Karpas-422 (cell line): ENCODE data around the genes TTC23L, DNAJC21 and LMBRD2.

DNA sequence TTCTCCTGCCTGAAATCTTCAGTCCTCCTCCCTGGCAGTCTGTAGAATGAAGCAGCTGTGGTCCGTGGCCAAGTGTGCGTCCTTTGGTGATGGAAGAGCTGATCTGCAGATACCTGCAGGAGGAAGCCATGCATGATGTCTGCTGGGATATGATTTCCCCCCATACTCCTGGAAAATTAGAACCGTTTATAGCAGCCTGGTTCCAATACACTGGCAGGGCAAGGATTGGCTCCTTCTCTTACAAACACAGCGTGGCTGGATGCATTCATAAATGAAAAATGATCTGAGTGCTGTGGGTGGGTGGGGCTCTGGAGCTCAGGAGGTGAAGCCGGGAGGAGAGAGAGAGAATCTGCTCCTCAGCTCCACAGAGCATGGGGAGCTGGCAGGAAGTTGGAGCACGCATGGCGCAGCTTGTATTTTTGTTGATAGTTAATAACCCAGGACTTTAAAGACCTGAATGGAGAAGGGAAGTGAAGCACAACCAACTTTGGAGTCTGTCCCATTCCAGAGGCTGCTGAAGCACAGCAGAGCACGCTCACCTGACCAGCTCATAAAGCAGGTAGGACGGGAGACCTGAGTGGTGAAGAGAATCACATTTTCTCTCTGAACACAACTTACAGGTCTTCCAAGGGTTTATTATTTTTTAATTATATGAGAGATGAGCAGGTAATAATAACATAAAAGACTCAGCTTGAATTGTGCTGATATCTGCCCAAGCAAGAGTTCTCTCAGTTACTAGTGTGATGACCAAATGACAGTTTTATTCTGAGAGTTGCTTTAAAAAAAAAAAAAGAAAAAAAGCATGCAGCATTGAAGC, 238.1 kb downstream of the GOLPH3 start:
- PRO-cap, result no peak
- RAMPAGE, long total RNA, result no peak

DNA sequence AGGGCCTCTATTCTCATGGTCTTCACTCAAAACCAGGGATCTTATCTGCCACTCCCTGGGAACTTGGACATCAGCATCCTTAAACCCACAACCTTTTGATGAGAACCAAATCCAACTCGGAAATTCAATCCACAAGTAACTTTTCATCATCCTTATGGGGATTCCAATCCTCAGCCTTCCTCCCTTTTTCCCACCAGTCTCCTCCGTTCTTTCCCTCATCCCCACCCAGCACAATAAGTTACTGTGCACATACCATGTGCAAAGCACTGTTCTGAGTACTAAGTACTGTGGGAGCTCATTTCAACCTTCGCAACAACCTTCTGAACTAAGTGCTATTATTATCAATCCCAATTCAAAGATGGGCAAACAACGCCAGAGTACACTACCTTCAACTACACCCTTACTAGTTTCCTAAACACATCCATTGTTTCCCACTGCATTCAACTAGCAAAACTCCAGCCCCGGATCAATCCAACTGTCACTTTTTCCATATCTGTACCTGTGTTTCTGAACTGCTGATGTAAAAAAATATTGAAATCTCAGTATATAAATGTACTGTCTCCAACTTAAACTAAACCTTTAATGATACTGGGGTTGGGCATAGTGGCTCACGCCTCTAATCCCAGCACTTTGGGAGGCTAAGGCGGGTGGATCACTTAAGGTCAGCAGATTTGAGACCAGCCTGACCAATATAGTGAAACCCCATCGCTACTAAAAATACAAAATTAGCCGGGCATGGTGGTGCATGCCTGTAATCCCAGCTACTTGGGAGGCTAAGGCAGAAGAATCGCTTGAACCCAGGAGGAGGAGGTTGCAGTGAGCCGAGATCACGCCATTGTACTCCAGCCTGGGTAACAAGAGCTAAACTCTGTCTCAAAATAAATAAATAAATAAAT, 16.8 kb downstream of the GOLPH3 start:
- PRO-cap, result no peak
- RAMPAGE, long total RNA, result no peak

- PRO-cap, result no peak
- RAMPAGE, long total RNA, result no peak
Observed at GRCh38 chr5:32169238-32170339, 4.5 kb downstream of the GOLPH3 start.

DNA sequence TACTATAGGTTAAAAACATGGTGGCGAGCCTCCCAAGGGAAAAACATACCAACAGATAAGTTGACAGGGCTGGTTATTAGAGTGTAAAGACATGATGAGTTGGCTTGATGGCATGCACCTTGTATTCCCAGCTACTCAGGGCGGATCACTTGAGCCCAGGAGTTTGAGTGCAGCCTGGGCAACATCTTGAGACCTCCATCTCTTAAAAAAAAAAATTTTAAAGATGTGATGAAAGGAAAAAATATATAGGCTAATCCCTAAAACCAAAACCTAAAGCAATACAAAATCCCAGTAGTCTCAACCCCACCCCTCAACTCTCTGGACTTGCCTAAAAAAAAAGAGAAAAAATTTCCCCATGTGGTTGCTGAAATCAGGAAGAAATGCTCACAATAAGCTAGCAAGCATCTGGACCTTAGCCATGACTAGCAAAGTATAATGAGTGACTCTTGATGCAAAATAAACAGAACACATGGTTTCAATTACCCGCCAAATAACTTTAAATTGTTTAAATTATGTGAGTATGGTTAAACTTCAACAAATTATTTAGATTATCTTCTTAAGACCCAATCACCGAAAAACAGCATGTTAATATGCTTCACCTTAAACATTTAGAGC, 3.4 kb downstream of the GOLPH3 start:
- PRO-cap, result no peak
- RAMPAGE, long total RNA, result no peak

DNA sequence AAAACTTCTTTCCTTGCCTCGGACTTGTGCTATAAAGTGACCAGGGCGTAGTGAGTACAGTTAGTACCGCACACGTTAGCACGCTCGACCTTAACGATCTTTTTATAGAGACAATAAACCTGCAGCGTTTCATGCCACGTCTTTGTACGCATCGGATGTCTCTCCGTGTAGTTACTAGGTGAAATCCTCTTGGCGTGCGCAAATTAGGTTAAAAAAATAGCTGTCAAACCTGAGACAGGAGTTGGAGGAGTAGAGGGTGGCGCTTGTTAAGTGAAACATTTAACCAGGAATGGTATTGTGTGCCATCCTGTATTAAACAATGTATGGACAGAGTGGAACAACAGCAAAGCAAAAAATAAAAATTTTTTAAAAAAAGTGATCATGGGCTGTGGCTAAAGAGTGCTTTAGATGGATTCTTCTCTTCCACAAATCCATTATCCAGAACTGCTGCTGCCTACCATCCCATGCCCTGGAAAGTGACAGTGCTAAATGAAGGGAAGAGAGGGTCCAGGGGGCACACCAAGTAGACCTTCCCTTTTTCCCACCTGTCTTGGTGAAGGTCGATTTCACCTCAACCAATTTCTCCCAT, 869 bp upstream of the GOLPH3 start:
- PRO-cap, result no peak
- RAMPAGE, long total RNA, result no peak

GRCh38 chr5:32402269-32402859, 42.2 kb downstream of the ZFR start:
- PRO-cap, result no peak
- RAMPAGE, long total RNA, result no peak

GRCh38 chr5:32431823-32432292, 12.7 kb downstream of the ZFR start:
- PRO-cap, result no peak
- RAMPAGE, long total RNA, result no peak

DNA sequence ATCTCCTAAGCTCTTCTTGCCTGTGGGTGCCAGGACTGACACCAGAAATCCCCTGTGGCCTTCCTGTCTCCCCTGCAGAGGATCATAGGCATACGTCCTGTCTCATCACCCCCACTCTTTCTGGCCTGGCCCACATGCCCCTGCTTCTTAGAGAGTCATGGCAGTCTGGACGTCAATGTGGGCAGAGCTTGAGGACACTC, 67.2 kb upstream of the ZFR start:
- PRO-cap, result no peak
- RAMPAGE, long total RNA, result no peak

- PRO-cap, result no peak
- RAMPAGE, long total RNA, result no peak
Observed at GRCh38 chr5:32585665-32586722, 637 bp downstream of the SUB1 start.

GRCh38 chr5:33291202-33291404, 149.7 kb upstream of the TARS1 start:
- PRO-cap, result no peak
- RAMPAGE, long total RNA, result no peak

DNA sequence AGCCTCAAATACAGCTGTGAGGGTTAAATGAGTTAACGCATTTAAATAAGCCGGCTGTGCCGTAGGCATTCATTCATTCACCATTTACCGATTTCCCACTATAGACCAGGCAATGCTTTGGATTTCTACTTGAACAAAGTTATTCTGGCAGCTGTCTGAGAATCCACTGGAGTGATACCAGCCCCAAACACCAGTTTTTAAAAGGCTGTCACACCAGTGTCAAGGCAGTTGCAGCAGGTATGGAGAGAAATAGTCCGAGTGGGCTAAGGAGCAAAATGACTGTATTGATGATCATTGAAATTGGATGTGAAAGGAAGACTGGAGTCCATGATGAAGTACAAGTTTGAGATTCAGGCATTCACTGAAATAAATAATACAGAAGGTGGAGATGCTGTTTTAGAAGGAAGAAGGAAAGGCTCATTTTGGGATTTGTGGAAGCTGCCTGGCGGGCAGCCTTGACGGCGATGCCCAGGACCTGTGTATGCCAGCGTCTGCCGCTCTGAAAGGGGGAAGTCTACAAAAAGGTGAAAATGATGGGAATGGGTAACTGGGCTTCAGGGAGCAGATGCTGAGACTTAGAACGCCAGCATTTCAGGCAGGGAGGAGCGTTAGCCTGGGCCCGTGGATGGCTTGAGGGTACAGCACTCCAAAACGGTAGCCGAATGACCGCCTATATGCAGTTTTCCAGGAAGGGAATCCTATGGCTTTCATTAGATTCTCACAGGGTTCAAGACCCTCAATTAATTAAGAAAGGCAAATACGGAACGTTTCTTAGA, 933 bp downstream of the AMACR start:
- PRO-cap, result no peak
- RAMPAGE, long total RNA, result no peak

- PRO-cap, result no peak
- RAMPAGE, long total RNA, result no peak
Observed at GRCh38 chr5:34709727-34710418, 53.7 kb downstream of the RAI14 start.

DNA sequence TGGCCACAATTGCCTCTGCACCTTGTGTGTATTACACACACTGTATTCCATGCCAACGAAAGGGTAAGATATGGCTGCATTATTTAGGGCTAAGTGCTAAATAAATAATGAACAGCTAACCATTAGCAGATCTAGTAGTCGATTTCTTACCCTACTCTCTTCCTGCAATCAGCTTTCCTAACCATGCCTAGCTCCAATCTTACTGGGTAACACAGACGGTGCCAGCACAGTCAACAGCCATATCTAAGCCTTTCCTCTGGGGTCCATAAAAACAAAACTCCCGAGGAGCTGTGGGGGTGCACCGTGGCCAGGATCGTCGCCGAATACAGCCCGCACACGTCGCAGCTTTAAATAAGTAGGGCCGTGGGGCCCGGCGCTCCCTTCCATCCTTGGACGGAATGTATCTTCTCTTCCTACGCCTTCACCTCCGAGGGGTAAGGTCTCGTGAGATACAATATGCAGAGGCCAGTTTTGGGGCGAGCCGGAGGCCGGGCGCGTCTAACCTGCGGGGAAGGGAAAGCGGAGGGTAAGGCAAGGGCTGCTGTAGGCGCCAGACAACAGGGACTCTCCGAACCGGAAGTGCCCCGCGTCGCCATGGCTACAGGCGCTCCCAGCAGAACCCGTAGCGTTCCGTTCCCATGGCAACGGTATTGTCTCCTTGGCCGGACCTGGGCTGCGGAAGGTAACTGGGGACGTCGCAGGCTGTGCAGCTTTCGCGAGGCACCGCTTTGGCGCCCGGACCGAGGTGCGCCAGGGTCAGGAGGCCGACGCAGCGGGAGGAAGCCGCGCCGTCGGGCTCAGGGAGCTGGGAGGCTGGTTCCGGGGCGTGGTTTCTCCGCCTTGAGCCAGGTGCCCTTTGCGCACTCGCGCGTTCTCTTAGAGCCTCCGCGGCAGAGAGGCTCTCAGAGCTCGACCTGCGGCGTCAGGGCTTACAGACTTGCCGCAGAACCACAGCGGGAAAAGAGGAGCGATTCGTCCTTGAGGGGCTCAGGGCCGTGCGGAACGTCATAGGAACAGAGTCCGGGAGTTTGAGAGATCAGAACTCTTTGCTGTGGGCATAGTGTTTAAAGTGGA, at the start of gene TTC23L:
TTC23L (plus strand) TSS at position 650 of the 1,074 bp plus-strand sequence.
- PRO-cap, result no peak
- RAMPAGE, long total RNA, result no peak

DNA sequence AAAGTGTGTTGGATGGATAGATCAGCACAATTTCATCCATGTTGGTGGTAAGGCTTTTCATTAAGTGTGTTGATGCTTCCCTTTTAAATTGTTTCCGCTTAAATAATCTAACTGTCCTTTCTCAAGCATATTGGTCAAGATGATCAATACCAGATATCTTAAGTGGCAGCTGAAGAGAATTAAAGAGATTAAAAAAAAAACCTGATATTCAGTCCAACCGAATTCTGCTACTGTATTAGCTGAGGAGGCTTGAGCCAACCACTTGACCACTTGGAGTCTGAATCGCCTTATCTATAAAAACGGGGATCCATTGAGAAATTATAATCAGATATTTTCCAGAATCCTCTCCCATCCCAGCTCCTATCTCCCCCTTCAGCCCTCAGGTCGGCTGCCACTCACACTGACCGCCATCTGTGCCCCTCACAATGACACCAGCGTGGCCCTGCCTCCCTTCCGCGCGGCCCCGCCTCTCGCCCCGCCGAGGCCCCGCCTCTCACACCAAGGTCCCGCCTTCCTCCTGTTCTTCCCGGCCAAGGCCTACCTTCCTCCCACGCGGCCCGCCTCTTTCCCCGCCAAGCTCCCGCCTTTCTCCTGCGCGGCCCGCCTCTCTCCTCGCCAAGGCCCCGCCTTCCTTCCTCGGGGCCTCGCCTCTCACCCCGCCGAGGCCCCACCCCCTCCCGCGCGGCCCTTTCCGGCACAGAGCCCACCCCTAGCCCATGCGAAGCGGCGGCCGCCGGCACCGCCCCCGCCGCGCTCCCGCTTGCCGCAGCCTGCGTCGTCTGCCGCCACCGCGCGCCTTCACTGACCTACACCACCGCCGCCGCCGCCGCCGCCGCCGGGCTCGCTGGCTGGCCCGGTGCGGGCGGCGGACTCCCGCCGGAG, at the start of gene DNAJC21:
DNAJC21 (plus strand) TSS at position 717 of the 882 bp plus-strand sequence.
- PRO-cap, result bidirectional peak, plus-strand start at position 697 of the sequence, minus-strand start at position 402 of the sequence
- RAMPAGE, long total RNA, result no peak

DNA sequence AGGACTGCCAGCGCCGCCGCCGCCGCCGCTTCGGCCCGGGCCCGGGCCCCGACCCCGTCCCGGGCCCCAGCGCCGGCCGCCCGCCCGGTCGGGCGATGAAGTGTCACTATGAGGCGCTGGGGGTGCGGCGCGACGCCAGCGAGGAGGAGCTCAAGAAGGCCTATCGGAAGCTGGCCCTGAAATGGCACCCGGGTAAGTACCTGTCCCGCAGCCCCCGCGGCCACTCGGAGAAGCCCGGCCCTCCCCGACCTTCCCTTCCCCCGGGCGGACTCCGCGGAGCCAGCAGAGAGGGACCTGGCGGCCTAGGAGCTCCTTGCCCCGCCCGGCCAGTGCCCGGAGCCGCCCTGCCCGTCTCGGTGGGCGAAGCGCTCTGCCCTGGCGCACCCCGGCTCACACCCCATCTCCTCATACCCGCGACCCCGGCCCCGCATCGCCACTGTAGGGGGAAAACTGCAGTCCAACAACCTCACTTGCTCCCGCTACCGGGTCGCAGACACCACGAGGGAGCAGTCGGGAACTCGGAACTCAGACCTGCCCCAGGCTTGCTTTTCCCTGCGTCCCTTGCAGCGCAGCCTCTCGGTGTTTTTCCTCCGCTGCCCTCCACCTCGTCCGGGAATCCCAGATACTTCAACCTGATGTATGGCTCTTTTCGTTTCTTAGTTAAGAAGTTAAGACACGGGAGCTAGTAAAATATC, 513 bp downstream of the DNAJC21 start:
- PRO-cap, result bidirectional peak, plus-strand start at position 223 of the sequence, minus-strand start at position 110 of the sequence
- RAMPAGE, long total RNA, result no peak

GRCh38 chr5:34937207-34937704, 7.9 kb downstream of the DNAJC21 start:
- PRO-cap, result no peak
- RAMPAGE, long total RNA, result no peak

DNA sequence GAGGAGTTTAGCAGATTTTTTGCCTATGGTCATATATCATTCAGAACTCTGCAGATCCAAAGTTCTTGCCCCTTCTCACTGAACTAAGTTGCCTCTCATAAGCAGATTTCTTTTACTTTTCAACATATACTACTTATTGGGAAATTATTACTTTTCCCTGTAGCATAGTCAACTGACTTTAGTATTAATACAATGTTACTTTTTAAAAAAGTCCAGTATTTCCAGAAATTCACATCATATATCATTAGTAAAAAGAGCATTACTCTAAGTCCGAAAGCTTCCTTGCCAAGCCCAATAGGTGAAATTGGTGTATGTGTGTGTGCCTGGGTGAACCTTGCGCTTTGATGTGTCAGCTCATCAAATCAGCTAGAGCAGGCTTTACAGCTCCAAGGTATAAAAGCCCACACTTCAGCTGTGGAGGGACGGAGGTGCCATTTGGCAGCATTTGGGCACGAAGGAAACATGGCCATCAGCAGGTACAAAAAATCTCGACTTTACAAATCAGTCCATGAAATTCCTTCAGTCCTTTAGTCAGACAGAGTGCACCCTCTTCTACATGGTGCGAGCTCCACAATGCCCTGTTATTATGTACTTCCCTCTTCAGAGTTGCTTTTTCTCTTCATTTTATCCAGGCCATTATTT, 76.5 kb upstream of the IL7R start:
- PRO-cap, result no peak
- RAMPAGE, long total RNA, result no peak

DNA sequence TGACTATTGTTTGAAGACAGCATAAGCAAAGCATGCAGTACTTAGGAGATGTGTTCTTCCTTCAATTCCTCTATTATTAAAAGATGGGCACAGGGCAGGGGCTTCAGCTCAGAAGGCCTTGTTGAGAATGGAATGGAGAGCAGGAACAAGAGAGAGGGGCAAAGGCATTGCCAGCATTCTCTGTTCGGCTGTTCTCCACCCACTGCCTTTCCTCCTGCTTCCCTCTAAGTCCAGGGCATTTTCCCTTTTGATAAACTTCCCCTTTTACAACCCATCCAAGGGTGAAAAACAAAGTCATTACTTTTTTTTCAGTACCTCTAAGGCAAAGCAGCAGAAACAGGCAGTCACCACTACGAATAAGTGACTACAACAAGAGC, 12.9 kb downstream of the IL7R start:
- PRO-cap, result no peak
- RAMPAGE, long total RNA, result no peak

DNA sequence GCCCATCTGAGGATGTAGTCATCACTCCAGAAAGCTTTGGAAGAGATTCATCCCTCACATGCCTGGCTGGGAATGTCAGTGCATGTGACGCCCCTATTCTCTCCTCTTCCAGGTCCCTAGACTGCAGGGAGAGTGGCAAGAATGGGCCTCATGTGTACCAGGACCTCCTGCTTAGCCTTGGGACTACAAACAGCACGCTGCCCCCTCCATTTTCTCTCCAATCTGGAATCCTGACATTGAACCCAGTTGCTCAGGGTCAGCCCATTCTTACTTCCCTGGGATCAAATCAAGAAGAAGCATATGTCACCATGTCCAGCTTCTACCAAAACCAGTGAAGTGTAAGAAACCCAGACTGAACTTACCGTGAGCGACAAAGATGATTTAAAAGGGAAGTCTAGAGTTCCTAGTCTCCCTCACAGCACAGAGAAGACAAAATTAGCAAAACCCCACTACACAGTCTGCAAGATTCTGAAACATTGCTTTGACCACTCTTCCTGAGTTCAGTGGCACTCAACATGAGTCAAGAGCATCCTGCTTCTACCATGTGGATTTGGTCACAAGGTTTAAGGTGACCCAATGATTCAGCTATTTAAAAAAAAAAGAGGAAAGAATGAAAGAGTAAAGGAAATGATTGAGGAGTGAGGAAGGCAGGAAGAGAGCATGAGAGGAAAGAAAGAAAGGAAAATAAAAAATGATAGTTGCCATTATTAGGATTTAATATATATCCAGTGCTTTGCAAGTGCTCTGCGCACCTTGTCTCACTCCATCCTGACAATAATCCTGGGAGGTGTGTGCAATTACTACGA, 19.7 kb downstream of the IL7R start:
- PRO-cap, result no peak
- RAMPAGE, long total RNA, result no peak

DNA sequence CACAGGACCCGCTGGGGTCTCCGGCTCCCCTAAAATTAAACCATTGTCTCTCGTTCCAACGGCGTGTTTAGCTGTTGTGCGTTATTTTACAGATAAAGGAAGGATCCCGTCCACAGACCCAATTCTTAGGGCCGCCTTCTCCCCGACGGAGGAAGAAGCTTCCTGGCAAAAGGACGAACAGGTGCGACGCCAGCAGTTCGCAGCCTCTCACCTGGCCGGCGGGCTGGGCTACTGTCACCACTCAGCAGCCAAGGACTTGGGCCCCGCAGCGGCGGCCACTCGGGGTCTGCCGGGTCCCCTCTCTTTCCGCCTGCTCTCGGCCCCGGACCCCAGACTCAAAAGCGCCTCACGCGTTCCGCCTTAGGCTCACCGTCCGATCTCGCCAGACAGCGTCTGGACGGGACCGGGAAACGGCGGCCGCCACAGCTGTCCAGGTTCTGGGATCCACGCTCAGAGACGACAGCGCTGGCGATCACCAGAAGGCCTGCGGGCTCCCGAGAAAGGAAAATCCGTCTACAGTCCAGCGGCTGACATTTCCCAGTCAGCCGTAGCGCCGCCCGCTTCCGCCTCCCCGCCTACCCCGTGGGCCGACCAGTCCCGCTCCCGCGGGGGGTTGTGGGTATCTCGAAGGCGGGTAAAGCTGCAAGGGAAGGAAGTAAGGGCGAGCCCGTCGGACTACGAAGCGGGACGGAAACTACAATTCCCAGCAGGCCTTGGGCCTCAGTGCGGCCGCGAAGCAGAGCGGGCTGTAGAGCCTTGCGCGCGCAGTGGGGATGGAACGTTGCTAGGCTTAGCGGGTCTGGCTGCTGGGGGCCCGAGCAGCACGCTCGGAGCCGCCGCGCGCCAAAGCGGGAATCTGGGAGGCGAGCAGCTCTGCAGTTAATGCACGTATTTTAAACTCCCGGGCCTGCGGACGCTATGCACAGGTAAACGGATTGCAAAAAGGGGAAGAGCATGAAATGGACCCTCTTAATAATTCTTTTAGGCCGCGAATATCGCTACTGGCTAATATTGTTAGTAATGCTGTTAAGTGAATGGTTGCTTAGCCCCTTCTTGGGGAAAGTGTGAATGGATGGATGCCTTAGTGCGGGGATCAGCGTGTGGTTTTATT, at the start of gene LMBRD2:
LMBRD2 (minus strand) TSS at position 543 of the 1,111 bp plus-strand sequence.
- PRO-cap, result bidirectional peak, plus-strand start at position 796 of the sequence, minus-strand start at position 505 of the sequence
- RAMPAGE, long total RNA, result no peak